Fallopian tube (tissue), 1 donor: Measurements from ENCODE around the gene KIAA2012.

- PRO-cap: bidirectional peak, plus-strand start at chr2:202073334, minus-strand start at chr2:202073182
Observed at GRCh38 chr2:202073023-202073443, at the start of gene KIAA2012. TSS of gene KIAA2012 (plus strand) at chr2:202073255.

DNA sequence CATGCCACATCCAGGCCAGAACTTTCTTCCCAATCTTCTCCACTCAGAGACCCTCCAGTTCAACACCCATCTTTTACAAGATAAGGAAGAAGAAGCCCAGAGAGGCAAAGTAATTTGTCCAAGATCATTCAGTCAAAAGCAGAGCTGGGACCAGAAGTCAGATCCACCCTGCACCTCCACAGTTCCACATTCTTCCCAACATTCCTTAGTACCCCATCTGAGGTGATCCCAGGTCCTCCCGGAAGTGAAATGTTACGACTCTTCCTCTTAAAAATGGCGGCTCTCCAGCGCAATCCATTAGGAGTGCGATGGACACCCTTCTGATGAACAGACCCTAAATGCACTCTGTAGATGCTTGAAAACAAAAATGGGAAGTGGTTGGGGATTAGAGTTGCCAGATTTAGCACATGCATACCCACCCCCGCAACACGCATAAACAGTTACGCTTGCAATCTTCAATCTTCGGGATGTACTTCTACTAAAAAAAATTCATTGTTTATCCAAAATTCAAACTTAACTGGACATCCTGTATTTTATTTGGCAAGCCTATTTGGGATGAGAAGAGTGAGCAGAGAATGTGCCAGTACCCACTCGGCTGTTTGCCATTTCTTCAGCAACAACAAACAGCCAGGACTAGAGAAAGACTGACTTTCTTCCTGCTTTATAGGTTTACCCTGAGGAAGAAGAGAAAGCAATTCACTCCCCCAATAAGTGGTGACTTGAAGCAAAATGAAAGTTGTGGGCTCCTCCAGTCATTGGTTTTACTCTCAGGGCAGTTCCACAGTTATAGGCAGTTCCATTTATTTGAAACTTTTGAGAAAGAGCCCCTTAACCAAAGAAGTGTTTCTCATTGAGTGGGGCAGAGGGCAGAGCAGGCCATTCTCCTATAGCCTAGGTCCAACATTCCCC lies 18.4 kb downstream of the KIAA2012 start:
- PRO-cap: no peak

GRCh38 chr2:202161175-202161396 lies 77.3 kb downstream of the SUMO1 start:
- PRO-cap: no peak

- PRO-cap: no peak
Observed at GRCh38 chr2:202588633-202589338, 46.0 kb upstream of the FAM117B start.

GRCh38 chr2:202600097-202600546 lies 34.6 kb upstream of the FAM117B start:
- PRO-cap: no peak

DNA sequence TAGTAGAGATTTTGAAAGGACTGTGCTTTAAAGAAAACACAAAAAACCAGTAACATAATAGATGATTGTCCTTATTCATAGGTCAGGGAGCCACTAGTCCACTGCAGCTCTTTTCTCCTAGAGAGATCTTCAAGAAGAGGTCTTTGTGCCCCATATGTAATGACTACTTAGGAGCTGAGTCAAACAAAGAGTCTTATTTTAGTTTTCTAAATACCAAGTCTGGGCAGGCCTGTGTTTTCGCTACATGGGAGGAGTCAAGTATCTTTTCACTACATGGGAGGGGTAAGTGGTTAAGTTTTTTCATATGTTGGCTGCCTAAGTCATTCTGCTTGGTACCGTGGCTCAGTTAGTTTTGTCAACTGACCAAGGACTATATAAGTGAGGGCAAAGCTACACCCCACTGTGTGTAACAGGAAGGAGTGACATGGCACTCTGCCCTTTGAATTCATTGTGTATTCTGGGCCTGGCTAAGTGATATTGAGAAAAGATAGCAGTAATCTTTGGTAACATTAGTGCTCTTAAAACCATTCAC lies 25.0 kb upstream of the FAM117B start:
- PRO-cap: no peak

DNA sequence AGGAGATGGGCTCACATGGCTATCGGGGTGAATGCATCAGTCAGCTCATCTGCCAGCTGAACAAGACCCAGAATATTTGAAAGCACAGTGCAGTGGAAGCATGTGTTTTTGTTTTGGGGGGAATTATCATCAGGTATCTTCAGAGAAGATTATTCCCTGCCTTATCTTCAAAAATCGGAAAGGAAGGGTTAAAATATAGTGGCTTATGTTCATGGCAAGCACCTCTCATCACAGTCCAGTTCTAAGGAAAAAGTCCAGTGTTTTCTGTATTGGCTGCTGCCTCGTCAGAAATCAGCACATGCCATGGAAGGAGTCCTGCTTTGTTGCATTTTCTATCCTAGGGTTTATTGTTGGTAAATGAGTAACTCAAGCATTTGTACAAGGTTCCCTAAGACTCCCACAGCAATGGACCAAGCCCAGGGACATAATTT lies 26.2 kb downstream of the NBEAL1 start:
- PRO-cap: no peak

DNA sequence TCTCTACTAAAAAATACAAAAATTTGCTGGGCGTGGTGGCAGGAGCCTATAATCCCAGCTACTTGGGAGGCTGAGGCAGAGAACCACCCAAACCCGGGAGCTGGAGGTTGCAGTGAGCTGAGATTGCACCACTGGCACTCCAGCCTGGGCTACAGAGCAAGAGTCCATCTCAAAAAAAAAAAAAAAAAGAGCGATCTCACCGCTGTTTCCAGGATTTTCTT lies 28.8 kb downstream of the CYP20A1 start:
- PRO-cap: no peak

DNA sequence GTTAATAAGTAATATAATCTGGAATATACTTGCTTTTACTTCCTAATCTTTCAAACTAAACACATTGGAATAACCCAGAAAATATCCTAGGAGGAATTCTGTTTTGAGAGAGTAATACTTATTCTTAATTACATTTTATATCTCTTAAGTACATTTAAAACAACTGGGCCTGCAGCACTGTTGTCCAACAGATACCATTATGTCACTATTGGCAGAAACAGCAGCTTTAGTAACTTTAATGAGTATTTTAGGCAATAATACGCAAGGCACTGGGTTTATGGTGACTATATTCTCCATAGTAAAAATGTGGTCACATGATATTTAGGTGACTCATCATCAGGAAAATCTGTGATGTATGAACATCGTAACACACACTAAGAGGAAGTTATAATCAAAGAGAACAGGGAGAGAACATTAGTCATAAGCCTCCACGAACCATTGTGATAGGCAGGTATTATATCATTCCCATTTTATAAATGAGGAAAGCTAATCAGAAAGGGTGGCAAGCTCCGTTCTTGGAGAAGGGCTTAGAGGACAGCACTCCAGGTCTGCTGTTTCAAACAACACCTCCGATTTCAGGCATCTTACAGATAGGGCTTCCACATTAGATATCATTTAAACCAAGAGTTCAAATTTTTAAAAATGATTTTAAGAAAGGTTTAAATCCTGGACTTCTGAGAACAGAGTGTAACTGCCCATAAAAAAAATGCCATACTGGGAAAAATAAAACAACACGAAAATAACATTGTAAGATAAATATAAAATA lies 36.9 kb downstream of the RAPH1 start:
- PRO-cap: no peak

DNA sequence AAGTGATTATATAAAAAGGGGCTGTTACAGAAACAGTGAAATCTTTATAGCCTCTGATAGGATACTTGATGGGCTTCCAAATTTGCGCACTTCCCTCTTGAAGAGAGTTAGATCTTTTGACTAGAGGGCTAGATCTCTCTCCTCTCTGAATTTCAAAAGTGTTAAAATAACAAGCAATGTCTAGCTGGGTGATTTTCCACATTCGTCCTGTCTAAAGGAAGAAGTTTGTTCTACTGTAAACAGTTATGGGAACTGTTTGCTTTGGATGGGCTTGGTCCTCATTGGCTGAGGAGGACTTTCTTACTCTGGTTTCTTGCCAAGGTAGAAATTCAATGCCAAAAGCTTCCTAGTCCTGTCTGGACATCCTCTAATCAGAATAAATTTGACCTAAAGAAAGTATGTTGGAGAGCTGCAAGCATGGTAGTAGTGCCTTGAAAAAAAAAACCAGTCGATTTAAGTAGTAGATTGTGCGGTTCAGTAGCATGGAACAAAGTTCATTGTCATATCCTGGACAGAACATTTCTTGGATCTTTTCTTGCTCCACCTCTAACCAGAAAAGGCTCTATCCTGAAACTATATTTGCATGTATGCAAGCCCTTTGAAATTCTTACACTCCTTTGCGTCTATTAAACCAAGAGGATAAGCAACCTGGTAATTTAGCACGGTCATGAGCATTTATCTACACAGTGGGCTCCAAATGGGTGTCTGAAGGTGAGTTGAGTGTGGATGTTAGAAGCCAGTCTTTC lies 47.5 kb upstream of the RAPH1 start:
- PRO-cap: no peak

DNA sequence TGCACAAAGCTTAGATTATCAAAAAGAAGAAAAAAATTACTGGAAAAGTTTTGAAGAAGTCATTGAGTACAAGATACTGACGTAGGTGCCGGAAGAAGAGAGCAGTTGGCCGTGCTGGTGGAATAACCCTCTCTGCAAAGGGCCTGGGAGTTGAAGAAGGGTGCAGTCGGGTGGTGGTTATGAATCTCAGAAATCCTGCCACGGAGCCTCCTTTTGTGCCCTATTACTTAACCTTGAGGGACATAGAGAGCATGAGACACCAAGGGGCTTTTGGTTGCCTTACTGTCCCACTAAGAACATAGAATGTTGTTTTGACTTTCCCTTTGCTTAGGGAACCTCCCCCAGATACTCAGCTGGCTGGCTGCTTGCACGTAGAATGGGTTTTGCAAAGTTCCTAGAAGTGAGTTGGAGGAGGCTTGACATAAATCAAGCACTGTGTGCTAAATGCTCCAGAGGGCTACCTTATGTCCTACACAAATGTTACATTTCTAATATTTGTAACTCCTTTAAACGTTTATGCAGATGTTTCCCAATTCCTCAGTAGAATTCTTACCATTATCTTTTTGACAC lies 1.2 kb upstream of the CD28 start:
- PRO-cap: unidirectional peak, plus-strand start at position 137 of the sequence

DNA sequence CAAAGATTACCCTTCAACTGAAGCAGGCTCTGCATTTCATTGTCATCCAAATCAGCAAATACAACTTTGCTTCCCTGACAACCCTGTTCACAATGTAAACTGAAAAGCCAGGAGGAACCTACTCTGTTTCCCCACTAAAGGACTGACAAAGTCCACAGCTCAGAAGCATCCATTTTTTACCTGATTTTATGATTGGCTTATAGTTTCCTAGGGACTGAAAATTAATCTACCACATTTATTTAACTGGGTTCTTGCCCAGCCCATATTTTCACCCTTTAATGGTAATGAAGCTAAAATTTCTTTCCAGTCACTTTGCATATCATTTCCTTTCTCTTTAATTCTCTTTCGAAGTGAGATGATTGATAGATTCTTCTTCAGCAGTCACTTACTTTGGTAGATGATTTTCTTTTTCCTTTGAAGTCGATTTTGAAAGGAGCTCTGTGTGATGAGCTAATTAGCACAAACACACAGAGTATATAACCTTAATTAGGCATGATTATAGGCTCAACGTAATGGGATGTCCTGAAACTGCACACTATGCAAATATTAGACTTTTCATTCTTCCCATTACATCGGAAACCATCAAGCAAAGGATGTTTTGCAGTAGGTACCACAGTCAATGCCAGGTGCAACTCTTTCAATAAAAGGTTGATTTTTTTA lies 6.5 kb upstream of the CTLA4 start:
- PRO-cap: no peak

- PRO-cap: no peak
Observed at GRCh38 chr2:203951307-203952025, 14.9 kb downstream of the ICOS start.

GRCh38 chr2:204257253-204257603 lies 288.0 kb upstream of the PARD3B start:
- PRO-cap: no peak

DNA sequence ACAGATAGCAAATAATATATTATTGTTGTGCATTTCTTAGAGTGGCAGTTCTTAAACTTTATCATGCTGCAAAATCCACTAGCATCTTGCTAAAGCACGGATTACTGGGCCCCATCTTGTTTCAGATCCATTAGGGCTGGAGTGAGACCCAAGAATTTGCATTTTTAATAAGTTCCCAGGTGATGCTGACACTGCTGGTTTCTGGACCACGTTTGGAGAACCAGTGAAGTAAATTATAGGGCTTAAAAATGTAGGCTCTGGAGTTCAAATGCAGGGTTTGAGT lies 46.5 kb upstream of the PARD3B start:
- PRO-cap: no peak

GRCh38 chr2:204853612-204854503 lies 308.6 kb downstream of the PARD3B start:
- PRO-cap: no peak

DNA sequence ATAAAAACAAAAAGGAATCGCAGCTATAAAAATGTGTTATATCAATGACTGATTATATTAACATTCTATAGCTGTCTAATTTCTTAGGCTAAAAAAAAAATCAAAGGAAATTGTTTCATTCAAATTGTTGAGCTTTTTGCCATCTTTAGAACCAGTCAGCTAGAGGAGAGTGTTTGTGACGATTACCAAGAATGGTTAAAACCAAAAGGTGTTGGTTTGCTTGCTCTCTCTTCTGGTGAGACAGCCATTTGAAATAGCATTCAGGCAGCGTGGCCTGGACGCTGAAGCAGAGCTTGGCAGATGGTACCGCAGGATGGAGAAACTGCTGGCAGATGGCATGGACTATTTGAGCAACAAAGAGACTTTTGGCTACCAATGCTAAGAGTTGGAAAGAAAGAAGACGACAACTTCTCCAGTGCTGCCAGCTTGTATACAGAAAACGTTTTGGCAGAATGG lies 314.9 kb downstream of the PARD3B start:
- PRO-cap: no peak

DNA sequence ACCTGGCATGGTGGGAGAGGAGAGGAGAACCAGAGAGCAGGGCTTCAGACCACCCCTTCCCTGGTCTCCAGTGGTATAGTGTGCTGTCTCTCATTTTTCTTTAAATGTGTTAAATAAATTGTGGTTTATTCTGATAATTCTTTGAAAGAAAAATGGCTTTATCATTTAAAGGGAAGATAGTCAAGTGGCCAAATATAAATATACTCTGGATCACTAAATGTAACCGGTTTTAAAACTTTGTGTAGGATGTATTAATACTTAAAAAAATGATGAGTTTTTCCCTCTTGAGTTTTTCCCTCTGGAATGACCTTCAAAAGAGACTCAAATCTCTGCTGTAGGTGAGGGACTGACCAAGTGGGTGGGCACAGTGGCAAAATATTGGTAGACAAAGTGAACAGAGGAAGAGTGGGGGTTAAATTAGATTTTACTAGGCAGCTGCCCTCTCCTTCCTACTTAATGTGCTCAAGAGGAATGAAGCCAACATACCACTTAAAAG lies 360.1 kb downstream of the PARD3B start:
- PRO-cap: no peak

- PRO-cap: no peak
Observed at GRCh38 chr2:205170234-205171010, 511.9 kb upstream of the NRP2 start.

GRCh38 chr2:205615271-205616069 lies 66.8 kb upstream of the NRP2 start:
- PRO-cap: no peak